Right common carotid artery plus branches (tissue), 1 donor: ENCODE results near the genes PTH and CALCB.

DNA sequence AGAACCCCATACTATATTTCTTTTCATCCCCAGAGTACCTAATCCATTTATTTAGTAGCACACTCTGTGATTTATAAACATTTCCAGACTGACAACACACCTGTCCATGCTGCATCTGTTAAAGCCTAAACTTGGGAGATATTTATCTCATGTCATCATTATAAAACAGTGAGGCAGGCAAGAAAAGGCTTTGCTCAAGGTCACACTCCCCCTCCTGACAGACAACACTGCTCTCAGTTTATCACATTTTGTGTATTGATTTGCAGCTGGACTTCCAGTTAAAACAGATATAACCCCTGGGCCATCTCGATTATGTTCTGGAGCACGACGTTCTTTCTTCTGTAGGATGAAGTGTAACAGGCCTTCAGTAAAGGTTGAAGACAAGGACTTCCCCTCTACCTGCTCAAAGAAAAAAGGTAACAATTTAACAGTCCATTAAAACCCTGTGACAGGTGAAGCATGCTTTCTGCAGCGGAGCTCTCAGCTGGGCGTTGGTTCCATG, 91.8 kb downstream of the BMAL1 start:
- PRO-cap: no peak

DNA sequence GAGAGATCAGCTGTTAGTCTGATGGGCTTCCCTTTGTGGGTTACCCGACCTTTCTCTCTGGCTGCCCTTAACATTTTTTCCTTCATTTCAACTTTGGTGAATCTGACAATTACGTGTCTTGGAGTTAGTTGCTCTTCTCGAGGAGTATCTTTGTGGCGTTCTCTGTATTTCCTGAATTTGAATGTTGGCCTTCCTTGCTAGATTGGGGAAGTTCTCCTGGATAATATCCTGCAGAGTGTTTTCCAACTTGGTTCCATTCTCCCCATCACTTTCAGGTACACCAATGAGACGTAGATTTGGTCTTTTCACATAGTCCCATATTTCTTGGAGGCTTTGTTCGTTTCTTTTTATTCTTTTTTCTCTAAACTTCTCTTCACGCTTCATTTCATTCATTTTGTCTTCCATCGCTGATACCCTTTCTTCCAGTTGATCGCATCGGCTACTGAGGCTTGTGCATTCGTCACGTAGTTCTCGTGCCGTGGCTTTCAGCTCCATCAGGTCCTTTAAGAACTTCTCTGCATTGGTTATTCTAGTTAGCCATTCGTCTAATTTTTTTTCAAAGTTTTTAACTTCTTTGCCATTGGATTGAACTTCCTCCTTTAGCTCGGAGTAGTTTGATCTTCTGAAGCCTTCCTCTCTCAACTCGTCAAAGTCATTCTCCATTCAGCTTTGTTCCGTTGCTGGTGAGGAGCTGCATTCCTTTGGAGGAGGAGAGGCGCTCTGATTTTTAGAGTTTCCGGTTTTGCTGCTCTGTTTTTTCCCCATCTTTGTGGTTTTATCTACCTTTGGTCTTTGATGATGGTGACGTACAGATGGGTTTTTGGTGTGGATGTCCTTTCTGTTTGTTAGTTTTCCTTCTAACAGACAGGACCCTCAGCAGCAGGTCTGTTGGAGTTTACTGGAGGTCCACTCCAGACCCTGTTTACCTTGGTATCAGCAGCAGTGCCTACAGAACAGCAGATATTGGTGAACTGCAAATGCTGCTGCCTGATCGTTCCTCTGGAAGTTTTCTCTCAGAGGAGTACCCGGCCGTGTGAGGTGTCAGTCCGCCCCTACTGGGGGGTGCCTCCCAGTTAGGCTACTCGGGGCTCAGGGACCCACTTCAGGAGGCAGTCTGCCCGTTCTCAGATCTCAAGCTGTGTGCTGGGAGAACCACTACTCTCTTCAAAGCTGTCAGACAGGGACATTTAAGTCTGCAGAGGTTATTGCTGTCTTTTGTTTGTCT, 63.7 kb downstream of the BTBD10 start:
- PRO-cap: no peak

GRCh38 chr11:13495793-13496350, at the start of gene PTH:
Gene PTH, minus strand, starts transcription at chr11:13495997.
- PRO-cap: no peak

DNA sequence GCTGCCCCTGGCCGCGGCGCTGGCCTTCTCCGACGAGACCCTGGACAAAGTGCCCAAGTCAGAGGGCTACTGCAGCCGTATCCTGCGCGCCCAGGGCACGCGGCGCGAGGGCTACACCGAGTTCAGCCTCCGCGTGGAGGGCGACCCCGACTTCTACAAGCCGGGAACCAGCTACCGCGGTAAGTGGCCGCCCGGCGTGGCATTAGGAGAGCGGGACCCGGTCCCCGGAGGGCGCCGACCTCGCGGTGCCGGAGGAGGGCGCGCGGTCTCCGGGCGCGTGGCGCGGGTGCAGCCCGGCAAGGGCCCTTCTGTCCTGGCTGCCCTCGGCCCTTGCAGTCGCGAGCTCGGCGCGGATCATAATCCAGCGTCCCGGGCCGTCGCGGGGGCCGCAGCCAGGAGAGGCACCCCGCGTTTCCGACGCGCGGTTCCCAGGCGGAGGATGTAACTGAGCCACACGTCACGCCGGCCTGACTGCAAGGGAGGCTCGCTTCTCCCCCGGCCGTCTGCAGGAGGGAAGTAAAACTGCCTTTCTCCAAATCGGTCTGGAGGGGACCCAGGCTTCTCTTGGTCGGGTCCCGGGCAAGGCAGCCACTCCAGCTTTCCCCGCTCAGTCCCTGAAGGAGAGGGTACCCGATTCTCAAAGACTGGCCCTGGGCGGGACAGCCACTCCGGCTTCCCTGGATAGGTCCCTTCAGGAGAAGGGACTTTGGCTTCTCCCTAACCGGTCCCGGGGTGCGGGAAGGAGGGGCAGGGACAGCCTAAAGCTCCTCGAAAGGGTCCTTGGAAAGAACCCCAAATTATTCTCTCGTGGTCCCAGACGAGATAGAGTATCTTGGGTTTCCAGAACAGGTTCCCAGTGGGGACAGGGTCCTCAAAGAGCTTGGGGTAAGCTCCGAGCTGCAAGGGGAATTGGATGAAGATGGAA, 703 bp downstream of the SPON1 start:
- PRO-cap: no peak

GRCh38 chr11:14078957-14079541, 116.5 kb downstream of the SPON1 start:
- PRO-cap: no peak

DNA sequence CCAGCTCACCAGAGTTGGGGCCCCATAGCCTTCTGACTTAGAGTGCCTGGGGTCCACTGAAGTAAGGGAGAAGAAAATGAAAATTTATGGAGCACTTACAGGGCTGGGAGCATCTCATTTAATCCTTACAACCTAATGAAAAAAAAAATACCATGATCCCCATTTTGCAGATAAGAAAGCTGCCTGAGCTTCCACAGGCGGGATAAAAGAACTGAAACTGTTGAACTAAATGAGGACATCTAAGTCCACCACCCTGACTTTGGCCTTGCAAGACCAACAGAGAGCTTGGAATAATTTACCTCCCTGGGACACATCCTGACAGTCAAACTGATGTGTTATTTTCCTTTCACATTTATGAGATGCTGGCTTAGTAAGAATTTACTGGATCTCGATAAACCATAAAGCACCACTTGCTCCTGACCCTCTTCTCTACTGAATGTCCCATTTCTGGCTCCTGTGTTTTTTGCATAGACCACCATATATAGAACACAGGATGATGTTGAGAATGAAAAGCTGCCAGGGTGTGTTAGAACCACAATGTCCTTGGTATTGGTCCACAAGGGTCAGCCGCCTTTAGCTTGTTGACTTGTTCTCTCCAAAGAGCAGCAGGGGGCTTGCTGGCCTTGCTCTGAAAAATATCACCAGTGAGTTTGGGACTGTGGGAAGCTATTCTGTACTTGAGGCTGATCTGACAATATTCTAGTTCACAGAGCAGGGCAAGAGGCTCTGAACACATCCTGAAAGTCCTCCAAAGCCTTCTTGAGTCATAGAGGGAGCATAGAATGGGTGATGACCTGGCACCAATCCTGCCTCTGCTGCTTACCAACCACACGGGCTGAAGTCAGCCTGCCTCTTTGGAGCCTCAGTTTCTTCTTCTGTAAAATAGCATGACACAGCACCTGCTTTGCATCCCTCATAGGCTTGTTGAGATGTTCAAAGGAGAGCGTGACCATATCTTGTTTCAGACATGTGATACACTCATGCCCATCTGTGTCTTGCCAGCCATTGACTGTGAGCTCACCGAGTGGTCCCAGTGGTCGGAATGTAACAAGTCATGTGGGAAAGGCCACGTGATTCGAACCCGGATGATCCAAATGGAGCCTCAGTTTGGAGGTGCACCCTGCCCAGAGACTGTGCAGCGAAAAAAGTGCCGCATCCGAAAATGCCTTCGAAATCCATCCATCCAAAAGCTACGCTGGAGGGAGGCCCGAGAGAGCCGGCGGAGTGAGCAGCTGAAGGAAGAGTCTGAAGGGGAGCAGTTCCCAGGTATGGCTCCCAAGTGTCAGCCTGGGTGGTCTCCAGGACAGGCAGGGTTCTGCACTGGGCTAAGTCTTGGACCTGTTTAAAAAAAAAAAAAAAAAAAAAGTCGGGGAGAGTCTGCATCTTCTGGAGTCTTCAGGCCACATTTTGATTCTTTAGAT, 96.8 kb downstream of the RRAS2 start:
- PRO-cap: no peak

DNA sequence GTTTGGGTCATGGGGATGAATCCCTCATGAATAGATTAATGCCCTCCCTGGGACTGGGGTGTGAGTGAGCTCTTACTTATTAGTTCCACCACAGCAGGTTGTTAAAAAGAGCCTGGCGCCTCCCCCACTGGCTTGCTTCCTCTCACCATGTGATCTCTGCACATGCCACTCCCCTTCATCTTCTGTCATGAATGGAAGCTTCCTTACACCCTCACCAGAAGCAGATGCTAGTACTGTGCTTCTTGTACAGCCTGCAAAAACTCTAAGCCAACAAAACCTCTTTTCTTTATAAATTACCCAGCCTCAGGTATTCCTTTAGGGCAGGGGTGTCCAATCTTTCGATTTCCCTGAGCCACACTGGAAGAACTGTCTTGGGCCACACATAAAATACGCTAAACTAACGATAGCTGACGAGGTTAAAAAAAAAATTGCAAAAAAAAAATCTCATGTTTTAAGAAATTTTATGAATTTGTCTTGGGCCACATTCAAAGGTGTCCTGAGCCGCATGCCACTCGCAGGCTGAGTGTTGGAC, 8.6 kb downstream of the RRAS2 start:
- PRO-cap: no peak

GRCh38 chr11:14415029-14415663, 56.2 kb upstream of the RRAS2 start:
- PRO-cap: no peak

DNA sequence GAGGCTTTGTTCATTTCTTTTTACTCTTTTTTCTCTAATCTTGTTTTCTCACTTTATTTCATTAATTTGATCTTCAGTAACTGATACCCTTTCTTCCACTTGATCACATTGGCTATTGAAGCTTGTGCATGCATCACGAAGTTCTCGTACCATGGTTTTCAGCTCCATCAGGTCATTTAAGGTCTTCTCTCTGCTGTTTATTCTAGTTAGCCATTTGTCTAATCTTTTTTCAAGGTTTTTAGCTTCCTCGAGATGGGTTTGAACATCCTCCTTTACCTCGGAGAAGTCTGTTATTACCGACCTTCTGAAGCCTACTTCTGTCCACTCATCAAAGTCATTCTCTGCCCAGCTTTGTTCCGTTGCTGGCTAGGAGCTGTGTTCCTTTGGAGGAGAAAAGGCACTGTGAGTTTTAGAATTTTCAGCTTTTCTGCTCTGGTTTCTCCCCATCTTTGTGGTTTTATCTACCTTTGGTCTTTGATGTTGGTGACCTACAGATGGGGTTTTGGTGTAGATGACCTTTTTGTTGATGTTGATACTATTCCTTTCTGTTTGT, 44.1 kb upstream of the PDE3B start:
- PRO-cap: no peak

DNA sequence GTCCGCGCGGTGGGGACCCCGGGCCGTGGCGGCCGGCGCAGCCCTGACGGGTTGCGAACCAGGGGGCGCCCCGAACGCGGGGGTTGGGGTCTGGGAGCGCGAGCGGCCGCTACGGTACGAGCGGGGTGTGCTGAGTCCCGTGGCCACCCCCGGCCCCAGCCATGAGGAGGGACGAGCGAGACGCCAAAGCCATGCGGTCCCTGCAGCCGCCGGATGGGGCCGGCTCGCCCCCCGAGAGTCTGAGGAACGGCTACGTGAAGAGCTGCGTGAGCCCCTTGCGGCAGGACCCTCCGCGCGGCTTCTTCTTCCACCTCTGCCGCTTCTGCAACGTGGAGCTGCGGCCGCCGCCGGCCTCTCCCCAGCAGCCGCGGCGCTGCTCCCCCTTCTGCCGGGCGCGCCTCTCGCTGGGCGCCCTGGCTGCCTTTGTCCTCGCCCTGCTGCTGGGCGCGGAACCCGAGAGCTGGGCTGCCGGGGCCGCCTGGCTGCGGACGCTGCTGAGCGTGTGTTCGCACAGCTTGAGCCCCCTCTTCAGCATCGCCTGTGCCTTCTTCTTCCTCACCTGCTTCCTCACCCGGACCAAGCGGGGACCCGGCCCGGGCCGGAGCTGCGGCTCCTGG, 419 bp downstream of the PDE3B start:
- PRO-cap: unidirectional peak, plus-strand start at position 186 of the sequence; unidirectional peak, minus-strand start at position 425 of the sequence

DNA sequence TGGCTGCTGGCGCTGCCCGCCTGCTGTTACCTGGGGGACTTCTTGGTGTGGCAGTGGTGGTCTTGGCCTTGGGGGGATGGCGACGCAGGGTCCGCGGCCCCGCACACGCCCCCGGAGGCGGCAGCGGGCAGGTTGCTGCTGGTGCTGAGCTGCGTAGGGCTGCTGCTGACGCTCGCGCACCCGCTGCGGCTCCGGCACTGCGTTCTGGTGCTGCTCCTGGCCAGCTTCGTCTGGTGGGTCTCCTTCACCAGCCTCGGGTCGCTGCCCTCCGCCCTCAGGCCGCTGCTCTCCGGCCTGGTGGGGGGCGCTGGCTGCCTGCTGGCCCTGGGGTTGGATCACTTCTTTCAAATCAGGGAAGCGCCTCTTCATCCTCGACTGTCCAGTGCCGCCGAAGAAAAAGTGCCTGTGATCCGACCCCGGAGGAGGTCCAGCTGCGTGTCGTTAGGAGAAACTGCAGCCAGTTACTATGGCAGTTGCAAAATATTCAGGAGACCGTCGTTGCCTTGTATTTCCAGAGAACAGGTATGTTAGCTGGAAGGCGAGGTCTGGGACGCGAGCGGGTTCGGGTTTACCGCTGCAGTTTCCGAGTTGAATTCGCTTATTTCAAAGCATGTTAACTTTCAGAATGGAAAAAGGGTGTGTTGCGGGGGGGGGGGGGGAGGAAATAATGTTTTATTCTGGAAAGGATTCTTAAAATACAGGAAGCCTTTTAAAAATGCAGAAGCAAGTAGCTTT, 1.1 kb downstream of the PDE3B start:
- PRO-cap: unidirectional peak, minus-strand start at position 32 of the sequence; bidirectional peak, plus-strand start at position 530 of the sequence, minus-strand start at position 206 of the sequence; bidirectional peak, plus-strand start outside the sequence, minus-strand start at position 585 of the sequence

- PRO-cap: no peak
Observed at GRCh38 chr11:14764958-14765790, 121.6 kb downstream of the PDE3B start.

DNA sequence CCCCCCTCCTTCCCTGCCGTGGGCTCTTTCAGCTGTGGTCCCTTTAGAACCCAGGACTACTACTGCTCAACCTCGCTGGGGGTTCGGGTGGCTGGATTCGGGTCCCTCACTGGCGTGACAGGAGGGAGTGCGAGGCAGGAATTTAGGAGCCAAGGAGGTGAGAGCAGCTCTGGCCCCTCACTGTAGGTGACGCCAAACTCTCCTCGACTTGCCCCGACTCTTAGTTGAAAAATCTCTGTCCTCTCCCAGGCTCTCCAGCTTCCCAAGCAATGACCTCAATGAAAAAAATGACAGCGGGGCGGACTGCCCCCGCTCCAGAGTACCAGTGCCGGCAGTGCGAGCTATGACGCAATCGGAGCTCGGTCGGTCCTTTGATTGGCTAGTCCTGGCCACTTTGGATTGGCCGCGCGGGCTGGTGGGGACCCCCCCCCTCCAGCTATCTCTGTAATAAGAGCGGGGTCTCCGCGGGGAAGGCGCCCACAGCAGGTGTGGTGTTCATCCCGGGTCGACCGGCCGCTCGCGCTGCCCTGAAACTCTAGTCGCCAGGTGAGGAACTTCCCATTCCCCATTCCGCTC, at the start of gene CALCB:
Gene CALCB (plus strand): TSS at position 476 of the 576 bp plus-strand sequence.
- PRO-cap: no peak

DNA sequence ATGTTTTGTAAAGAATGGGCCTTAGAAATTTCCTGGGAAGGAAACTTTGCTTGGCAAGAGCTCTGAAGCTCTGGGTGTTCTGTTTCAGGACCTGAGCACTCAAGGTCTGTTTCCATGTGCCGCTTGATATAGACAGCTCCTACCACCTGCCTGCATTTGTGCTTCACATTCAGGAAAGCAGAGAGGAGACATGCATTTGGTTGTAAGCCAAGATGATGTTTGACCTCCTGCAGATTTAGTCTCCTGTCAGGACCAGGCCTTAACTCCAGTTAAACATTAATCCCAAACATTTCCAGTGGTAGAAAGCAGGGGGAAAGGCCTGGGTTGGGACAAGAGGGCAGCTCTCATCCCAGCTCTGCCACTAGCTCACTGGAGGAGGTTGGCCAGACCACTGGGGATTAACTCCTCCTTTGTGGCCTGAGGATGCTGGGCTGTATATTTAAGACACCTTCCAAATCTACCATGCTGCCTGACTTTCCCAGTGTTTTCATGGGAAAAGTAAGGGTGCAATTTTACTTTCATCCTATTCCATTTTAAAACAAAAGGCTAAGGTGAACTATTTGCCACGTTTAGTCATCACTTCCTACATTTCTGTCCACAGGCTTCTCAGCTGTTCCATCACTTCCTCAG, 80.8 kb downstream of the INSC start:
- PRO-cap: no peak

GRCh38 chr11:16186658-16187086, 169.7 kb downstream of the SOX6 start:
- PRO-cap: no peak

DNA sequence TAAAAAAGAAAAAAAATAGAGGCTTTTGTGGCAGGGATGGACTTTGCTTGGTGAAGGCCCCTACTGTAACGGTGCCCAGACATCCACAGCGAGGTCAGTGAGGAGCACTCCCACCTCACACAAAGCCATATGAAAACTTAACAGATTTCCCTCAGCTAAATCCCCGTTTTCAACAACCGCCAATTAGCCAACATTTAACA, 641 bp upstream of the C11orf58 start:
- PRO-cap: no peak

DNA sequence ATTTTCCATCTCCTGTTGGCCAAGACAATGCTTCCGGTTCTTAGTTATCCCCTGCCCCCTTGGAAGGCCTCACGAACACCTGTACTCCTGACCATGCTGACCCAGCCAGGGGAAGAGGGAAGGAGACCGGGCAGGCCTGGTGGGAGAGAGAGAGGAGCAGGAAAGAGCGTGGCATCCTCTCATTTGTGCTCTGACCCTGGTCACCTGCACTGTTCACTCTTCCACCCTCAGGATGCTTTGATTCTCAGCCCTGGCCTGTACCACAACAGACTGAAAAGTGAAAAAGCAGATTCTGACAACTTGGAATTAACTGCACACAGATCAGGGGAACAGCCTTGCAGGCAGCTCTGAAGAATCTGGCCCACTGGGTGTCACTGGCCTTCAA, 62.6 kb downstream of the C11orf58 start:
- PRO-cap: no peak

DNA sequence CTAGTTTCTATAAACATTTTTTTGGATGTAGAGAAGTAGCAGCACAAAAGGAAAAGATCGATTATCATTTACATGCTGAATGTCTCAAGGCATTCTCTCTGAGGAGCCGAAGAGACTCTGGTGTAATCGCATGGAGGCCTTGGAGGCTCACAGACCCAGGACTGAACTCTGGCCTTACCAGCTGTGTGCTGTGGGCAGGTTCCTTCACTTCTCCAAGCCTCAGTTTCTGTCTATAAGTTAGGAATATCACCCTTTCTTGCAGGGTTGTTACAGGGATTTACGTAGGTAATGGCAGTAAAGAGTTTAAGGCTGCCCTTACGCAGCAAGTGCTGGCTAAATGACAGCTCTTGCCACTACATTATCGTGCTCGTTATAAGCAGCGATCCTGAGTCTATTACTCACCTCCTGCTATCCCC, 87.3 kb downstream of the C11orf58 start:
- PRO-cap: no peak

- PRO-cap: no peak
Observed at GRCh38 chr11:16881056-16881833, 133.0 kb downstream of the PLEKHA7 start.

DNA sequence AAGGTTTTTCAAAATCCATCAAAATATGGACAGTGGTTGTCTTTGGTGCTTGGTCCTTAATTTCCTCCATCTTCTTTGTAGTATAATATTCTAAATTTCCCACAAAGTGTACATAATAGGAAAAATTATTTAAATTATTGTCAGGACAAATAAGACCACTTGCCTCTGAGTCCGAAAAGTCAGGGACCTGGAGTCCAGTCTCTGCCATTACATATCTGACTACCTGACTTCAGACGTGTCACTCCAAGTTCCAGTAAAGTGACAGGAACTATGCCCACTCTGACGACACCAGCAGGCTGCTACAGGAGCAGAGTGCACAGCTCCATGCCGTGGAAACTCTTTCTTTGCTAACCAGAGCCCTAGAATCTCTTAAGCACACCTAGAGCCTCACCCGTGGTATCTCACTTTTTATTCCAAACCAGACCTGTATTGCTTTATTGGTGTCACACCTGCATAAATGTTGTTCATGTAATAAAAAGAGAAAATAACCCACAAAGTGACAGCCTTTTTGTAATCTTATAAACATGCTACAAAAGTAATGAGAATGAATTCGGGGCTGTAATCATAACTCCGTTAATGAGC, 93.7 kb downstream of the PLEKHA7 start:
- PRO-cap: no peak